PFSK-1 (cell line): ENCODE measurements around the genes SEMA3F and GNAT1.

DNA sequence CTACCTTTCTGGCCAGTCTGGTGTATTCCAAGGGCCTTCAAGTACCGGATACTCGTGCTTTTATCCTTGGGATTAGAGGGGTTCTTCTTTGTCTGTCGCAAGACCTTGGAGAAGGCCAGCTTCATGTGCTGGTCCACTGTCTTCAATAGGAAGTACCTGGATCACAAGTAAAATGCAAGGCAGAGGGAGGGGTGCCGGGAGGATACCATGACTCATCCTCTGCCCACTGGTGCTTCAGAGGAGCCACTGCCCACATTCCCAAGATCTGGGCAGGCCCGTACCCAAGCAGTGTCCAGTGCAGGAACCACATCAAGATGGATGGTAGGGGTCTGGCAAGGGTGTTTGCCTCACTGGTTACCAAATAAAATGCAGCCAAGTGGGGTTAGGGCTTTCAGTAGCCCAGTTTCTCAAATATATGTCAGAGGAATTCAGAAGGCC is 3.4 kb upstream of the IMPDH2 start:
- RRBS = no CpG with 5 or more reads among the region's 5 CpGs

DNA sequence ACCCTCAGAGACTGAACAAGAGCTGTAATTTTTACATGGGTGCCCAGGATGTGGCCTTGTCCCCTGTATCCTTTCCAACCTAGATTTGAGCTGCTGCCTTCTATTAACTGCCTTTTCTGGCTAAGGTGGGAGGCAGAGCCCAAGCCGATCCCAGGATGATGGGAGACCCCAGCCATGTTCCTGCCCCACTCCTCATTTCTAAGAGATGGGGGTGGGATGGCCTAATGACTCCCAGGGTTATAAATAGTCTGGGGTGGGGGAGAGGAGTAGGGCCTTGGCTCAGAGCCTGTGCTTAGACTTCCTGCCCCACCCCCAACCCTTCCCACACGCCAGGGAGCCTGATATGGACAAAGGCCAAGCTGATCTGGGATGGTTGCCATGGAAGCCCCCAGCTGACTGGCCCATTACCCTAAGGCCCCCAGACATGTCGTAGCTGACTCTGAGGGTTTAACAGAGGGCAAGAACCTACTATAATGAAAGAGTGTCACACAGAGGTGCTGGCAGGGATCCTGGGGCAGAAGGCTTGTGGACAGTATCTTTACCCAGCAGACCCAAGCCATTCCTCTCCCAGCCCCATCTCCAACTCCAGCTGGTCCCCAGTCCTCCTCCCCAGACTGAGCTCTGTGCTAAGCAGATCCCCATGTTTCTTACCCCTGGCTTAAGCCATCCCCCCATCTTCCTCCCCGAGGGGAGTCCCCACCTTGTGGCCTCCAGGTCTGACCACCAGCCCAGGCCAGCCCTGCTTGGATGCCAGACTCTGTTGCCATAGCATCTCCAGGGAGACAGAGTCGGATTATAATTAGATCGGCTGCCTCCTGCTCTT is 2.0 kb downstream of the KLHDC8B start:
- RRBS = no CpG with 5 or more reads among the region's 6 CpGs

- RRBS = no CpG with 5 or more reads among the region's 9 CpGs
Measured at GRCh38 chr3:49266417-49267458, 10.3 kb downstream of the C3orf62 start.

- RRBS = no CpG with 5 or more reads among the region's 3 CpGs
Measured at GRCh38 chr3:49349232-49349957, 8.8 kb downstream of the GPX1 start.

DNA sequence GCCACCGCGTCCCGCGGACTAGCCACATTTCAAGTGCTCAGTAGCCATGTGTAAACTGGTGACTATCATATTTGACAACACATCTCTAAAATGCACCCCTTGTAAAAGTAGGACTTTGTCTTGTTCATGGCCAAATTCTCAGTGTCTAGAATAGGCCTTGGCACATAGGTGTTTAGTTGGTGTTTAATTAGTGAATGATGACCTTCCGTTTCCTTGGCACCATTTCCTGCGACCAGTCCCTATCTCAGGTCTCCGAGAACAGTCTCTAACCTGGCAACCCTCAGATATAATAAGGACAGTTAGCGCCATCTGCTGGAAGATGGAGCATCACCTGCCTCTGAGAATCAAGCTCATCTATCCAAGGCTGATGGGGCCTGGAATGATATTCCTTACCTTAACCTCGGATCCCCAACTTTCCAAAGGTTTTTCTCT is 19.9 kb upstream of the NICN1 start:
- RRBS = no CpG with 5 or more reads among the region's 9 CpGs

- RRBS = no CpG with 5 or more reads among the region's 23 CpGs
Measured at GRCh38 chr3:49531389-49531961, 22.8 kb upstream of the BSN start.

DNA sequence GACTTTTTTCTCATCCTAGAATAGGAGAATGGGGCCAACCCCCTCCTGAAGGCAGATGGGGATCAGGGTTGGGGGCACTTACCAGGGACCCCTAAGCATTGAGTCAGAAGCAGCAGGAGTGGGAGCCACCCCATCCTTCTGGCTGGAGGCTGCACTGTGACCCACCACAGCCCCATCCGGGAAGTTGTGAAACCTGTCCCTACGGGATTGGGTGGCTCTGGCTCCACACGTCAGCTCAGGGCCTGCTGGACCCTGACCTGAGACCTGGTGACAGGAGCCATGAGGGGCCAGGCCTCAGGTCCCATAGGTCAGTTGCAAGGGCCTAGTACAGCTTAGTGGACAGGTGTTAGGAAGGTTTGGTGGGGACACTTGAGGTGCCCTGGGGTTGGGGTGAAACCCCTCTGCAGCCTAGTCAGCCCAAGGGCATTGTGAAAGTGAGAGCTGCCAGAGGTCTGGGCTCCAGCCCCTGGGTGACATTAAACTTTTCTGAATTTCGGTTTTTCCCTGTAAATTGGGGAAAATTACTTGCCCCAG is 691 bp downstream of the MST1 start:
- RRBS = no CpG with 5 or more reads among the region's 4 CpGs

DNA sequence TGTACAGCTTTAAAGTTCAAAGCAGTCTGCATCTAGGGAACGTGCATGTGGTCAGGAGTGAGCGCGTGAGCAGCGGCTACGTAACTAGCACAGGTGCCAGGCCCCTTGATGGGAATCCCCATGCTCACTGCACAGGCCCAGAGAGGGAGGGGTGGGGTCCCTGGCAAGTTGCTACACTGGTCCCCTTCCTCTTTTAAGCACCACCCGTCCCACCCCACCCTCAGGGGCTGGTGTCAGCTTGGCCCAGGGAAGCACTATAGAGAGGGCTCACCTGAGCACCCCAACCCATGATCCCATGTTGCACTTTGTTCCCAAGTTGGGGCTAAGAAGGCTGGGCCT is 844 bp upstream of the GMPPB start:
- RRBS = no CpG with 5 or more reads among the region's 6 CpGs

DNA sequence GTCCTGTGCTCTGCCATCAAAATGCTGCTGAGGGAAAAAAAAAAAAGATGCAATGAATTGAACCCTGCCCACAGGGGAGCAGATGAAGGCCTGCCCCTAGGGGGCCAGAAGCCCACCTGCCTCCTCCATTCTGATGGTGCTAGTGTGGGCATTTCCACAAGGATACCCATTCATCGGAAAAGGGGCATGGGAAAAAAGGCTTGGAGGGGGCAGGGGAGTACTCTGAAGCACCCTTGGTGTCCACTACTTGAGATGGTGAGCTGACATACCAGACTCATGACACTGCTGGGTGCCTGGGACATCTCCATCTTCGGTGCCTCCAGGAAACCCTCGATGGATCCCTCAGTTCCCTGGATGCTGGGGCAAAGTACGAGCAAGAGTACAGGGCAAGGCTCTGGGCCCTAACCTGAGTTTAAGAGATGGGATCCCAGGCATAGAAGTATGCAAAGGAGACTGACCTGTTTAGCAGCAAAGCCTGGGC is 5.1 kb upstream of the IP6K1 start:
- RRBS = no CpG with 5 or more reads among the region's 4 CpGs

DNA sequence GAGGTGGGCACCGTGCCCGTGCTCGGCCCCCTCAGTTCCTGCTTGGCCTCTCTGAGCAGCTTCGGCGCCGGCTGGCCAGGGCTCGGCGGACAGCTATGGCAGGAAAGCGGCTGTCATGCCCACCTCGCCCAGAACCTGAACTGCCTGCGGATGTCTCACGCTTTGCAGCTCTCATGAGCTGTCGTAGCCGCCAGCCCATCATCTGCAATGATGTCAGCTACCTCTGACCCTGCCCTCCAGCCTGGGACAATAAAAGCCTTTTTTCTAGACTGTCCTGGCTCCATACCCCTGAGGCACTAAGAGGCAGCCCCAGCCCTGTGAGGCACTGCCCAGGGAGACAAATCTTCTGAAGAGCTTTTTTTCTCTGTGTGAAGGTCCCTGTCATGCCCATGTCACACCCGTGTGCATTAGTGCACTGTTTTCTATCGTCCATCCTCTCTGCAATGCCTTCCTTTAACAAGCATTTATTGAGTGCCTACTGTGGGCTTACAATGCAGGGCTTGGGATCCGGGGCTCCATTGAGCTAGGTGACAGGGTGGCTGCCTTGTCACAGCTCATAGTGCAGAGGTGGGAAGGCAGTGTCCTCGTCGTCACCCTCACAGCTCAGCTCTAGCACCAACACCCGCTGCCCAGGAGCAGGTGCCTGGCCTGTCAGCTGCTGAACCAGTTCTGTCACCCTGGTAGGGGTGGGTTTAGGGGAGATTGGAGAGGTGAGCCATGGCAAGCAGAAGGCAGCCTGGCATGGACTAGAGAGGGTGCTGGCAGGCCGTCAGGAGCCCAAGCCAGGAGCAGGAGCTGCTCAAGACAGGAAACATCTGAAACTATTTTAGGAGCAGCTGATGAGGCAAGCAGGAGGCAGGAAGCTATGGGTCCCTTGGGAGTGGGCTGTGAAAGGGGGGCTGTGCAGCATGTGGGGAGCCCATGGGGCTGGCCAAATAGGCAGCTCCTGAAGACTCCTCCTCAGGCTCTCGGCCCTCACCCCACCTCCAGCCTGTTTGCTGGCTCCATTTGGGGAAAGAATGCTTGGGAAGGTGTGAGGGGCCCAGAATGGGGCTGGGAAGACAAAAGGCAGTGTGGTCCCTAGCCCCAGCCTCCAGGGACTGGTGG is 2.1 kb downstream of the INKA1 start:
- RRBS = no CpG with 5 or more reads among the region's 22 CpGs

DNA sequence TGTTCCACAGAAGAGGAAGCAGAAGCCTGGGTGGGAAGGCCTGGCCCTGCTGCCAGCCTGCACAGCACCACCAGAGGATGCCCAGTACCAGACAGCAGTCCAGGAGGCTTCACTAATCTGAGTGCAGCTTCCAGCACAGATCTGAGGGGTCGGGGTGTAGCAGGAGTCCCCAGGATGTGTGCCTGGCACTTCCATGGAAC is 2.3 kb downstream of the UBA7 start:
- RRBS = no CpG with 5 or more reads among the region's 1 CpG

- RRBS = no CpG with 5 or more reads among the region's 11 CpGs
Measured at GRCh38 chr3:50012791-50013354, 72.9 kb downstream of the RBM6 start.

- RRBS = no CpG with 5 or more reads among the region's 3 CpGs
Measured at GRCh38 chr3:50118582-50118990, 29.9 kb downstream of the RBM5 start.

DNA sequence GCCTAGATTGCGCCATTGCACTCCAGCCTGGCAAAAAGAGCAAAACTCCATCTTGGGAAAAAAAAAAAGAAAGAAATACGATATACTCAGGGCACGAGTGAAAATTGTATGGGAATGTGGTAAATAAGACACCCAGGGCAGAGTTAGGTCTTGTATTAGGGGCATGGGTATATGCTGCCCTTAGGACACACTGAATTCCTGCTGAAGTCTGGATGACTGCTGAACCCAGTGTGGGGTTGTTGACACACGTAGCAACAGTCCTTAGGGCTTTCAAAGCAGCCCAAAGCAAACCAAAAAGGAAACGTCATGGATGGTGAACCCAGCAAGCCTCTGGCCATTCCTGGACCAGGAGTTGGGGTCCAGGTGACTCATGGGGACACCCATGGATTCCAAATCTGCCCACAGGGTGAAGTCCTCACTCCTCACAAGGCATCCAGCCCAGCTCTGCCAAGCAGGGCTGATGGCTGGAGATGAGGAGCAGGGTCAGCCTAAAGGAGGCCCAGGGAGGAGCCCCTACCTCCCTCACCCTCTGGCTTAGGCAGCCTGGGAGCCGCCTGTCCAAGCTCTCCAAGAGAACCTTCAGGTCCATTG is 27.1 kb upstream of the SEMA3F start:
- RRBS = no CpG with 5 or more reads among the region's 6 CpGs

GRCh38 chr3:50155164-50155694 is at the start of gene SEMA3F:
Gene SEMA3F (plus strand): TSS chr3:50155324.
- RRBS = 2% methylated on average over 61 of the region's 80 CpGs

GRCh38 chr3:50160365-50161087 is 5.4 kb downstream of the SEMA3F start:
- RRBS = 71% methylated on average over 2 of the region's 13 CpGs

DNA sequence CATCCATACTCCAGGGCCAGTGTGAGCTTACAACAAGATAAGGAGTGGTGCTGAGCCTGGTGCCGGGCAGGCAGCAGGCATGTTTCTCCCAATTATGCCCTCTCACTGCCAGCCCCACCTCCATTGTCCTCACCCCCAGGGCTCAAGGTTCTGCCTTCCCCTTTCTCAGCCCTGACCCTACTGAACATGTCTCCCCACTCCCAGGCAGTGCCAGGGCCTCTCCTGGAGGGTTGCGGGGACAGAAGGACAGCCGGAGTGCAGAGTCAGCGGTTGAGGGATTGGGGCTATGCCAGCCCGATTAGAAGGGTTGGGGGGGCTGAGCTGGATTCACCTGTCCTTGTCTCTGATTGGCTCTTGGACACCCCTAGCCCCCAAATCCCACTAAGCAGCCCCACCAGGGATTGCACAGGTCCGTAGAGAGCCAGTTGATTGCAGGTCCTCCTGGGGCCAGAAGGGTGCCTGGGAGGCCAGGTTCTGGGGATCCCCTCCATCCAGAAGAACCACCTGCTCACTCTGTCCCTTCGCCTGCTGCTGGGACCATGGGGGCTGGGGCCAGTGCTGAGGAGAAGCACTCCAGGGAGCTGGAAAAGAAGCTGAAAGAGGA is at the start of gene GNAT1:
Gene GNAT1 (plus strand): TSS at position 424 of the 604 bp plus-strand sequence.
- RRBS = no CpG with 5 or more reads among the region's 7 CpGs

DNA sequence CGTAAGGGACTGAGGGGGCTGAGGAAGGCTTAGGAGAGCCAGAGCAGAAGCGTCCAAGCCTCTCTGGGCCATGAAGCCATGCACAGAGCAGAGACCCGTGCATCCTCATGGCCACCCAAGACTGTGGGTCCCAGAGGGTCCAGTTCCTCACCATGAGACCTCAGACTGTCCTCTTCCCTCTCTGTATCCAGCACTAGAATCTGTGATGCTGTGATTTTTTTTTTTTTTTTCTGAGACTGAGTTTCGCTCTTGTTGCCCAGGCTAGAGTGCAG is 8.7 kb downstream of the GNAI2 start:
- RRBS = no CpG with 5 or more reads among the region's 4 CpGs

DNA sequence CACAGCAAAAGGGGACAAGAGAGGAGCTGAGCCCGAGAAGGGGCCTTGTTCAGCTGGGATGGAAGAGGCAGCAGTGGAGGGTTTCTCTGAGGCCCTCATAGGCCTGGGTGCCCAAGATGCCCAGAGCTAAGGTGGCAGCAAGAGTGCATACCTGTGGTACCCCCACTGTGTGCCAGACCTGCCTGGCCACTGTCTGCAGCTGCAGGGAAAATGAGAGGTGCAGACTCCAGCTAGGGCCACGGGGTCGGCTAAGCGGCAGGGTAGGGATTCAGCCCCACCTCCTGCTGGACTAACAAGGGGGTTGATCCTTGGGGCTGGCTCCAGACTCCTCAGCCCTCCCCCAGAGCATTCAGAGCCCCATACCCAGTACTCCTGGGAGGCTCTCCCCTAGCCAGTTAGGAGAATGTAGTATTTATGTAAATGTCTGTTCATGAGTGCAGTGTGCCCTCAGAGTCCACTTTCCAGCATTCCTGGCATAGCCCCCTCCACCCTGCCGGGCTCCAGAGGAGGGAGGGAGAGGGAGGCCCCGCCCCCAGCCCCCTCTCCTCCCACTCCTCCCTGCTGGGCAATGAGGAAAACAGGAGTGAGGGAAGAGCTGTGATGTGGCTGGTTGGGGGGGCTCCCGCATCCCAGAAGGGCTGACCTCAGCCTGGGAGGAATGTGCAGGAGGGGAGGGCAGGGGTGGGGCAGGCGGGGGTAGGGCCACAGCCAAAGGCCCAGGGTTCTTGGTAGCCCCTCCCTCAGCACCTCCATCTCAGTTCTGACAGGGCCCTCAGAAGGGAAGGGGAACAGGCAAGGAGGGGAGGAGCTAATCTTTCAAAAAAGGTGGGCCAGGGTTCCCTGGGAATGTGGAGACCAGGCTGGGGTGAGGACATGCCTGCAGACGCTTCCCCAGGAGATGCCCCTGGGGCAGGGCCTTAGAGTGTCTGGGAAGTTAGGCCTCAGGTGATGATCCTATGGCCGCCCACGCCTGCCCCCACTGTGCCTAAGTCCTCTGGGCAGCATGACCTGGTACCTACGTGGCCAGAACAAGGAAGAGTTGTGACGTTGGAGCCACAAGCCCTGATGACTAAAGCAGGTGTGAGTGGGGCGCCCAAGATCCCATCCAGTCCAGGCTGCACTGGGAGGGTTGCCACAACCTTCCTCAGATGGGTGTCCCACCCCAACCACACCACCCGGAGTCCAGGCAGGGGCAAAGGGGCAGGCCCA is 4.3 kb upstream of the SEMA3B start:
- RRBS = no CpG with 5 or more reads among the region's 15 CpGs